Measurements from ENCODE around the genes ZFAND4, AGAP4, SYT15B and FRMPD2.

- RRBS = no CpG with 5 or more reads among the region's 1 CpG
Observed at GRCh38 chr10:43961167-43961490, 312.4 kb upstream of the ZNF32 start.

DNA sequence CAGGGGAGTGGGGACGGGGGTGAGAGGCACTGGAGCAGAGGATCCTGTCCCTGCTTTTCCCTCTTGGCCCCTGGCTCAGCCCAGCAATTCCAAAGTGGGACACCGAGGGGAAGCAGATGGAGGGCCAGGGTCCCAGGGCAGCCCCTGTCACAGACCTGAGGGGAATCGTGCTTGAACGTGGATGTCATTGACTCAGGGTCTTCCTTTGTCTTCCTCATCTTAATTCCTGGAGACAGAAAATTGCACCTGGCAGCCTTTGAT is 323.5 kb upstream of the ZNF32 start:
- RRBS = no CpG with 5 or more reads among the region's 4 CpGs

DNA sequence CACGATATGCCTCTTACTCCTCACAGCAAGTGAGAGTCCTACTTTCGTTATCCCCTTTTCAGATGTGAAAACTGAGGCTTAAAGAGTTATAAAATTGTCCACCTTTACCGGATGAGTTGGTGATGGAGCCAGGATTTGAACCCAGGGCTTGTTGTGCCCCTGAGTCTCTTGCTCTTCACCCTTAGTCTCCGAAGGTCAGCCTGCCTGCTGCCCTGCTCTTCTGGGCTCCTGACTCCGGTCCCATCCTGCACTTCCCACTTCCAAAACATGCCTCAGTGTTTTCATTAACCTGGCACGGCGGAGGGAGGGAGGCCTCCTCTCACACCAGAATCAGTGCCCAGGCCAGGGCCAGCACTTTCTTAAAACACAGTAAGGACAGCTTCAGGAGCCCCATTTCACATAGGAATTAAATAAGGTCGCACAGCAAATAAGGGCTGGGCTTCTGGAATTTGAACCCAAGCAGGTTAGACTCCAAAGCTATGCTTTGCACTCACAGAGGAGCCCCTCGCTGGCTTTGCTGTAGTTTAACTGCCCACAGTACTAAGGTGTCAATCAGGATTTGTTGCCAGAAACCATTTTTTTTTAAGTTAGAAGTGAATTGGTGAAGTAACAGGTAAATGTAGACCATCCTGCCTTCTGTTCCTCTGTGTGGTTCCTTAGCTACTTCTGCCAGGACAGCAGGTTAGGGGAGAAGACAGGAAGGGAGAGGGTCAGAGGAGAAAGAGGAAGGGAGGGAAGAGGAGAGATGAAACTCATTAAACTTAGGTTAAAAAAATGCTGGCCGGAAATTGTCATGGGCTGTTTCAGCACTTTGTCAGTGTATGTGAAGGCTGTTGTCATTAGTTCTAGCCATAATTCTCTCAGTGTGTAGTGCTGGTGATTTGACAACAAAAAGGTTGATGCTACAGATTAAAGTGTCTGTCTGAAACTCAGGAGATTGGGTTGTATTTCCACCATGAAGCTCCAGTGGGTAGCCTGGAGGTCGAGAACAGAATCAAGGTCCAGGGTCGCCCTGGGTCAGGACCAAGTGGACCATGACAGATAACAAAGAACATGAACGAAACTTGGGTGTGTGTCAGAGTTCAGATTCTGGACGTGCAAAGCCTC is 1.1 kb downstream of the RASSF4 start:
- RRBS = 50% methylated on average over 1 of the region's 14 CpGs

DNA sequence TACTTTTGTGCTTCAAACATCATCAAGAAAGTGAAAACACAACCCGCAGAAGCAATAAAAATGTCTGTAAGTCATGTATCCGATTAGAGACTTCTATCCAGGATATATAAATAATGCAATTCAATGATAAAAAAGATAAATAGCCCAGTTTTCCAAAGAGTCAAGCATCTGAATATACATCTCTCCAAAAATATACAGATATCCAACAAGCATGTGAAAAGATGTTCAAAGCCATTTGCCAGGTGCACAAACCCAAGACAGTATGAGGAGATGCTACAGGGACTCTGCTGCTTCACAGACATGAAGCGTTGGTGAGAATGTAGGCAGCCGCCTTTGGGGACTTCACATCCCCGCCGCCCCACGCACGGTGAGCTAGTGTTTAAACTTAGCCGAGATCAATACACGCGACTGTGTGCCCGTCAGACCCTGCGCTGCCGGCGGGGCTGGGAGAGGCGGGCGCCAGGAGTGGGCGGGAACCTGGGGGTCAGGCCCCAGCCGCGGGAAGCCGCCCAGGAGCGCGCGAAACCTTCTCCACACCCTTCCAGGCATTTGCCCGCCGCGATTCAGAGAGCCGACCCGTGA is 1.0 kb upstream of the ALOX5 start:
- RRBS = no CpG with 5 or more reads among the region's 29 CpGs

DNA sequence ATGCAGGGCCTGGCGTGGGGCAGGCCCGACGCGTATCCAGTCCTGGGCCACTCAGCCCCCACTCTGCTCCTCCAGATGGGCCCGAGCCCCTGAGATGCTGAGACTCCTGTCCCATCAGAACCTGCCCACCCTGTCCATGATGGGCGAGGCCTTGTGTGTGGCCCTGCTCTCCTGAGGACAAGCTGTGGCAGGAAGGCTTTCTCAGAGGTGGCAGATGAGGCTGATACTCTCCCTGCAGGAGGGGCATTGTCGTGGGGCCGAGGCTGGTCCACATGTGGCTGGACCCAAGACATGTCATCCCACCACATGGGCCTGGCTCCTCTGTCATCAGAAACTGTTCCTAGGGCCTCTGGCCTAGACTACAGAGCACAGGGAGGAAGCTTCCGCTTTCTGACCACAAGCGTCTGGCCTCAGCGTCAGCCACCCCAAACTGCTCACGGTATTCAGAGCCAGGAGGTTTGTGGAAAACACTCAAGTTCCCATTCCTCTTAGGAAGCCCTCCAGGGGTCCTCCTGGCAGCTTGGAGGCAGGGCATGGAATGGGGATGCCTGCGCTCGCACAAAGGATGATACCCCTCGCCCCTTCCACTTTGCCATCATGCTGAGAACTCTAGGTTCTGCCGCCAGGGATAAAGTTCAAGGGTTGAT is 6.1 kb downstream of the ALOX5 start:
- RRBS = no CpG with 5 or more reads among the region's 16 CpGs

GRCh38 chr10:45408895-45409415 is 34.9 kb downstream of the ALOX5 start:
- RRBS = no CpG with 5 or more reads among the region's 4 CpGs

GRCh38 chr10:45580185-45581529 is 45.5 kb upstream of the MARCHF8 start:
- RRBS = no CpG with 5 or more reads among the region's 9 CpGs

DNA sequence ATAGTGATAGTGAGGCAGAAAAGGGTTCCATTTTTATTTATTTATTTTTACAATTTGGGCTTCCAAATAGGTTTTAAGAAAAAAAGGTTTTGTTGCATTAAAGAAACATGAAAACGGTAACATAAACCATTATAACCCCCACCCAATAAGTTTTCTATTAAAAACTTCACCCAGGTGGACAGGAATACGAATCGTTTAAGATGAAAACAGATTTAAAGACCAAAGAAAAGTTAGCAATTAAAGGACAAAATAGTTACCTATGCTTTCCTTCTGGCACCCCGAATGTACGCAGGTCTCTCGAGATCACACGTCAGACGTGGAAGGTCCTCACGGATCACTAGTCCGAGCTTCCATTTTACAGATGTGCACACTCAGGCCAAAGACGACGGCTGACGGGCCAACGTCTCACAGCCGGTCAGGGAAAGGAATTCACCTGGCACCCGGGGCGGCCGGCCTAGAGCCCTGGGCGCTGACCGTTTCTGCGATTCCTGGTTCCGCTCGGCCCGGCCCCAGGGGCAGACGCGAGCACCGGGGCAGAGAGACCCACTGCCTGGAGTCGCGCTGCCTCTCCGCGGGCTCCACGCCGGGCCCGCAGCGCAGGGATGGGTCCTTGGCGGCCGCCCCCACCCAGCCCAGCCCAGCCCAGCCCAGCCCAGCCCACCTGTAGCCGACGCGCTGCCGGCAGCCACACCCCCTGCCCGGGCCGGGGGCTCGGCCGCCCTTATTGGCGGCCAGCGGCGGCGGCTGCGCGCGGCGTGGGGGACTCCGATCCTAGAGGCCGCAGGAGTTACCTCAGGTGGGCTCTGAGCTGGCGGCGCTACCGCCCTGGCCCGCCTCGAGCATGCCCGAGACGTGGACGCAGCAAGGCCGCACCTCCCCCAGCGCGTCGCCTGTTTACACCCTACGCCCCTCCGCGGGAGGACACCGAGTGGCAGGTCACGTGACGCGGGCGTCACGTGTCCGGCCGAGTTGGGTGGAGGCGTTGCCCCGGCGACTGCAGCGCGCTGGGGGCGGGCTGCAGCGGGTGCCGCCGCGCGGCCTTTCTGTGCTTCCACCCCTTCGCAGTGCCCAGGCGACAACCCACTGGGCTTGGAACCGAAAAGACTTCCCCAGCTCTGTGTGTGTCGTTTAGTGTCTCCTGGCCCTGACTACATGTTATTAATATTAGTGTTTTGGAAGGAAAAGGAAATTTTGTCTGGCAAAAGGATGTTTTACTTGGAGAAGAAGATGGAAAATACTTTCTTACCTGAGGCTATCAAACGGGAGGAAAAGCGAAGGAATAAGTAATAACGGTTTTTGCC is 59.3 kb upstream of the MARCHF8 start:
- RRBS = under 1% methylated on average over 18 of the region's 96 CpGs

DNA sequence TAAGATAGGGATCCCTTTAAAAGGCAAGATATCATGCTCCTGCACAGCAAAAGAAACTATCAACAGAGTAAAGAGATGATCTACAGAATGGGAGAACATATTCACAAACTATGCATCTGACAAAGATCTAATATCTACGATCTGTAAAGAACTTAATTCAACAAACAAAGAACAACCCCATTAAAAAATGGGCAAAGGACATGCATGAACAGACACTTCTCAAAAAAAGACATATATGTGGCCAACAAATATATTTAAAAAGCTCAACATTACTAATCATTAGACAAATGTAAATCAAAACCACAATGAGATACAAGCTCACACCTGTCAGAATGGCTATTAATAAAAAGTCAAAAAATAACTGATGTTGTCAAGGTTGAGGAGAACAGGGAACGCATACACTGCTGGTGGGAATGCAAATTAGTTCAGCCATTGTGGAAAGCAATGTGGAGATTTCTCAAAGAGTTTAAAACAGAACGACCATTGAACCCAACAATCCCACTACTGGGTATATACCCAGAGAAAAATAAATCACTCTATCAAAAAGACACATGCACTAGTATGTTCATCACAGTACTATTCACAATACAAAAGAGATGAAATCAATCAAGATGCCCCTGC is 19.2 kb downstream of the ZFAND4 start:
- RRBS = no CpG with 5 or more reads among the region's 3 CpGs

DNA sequence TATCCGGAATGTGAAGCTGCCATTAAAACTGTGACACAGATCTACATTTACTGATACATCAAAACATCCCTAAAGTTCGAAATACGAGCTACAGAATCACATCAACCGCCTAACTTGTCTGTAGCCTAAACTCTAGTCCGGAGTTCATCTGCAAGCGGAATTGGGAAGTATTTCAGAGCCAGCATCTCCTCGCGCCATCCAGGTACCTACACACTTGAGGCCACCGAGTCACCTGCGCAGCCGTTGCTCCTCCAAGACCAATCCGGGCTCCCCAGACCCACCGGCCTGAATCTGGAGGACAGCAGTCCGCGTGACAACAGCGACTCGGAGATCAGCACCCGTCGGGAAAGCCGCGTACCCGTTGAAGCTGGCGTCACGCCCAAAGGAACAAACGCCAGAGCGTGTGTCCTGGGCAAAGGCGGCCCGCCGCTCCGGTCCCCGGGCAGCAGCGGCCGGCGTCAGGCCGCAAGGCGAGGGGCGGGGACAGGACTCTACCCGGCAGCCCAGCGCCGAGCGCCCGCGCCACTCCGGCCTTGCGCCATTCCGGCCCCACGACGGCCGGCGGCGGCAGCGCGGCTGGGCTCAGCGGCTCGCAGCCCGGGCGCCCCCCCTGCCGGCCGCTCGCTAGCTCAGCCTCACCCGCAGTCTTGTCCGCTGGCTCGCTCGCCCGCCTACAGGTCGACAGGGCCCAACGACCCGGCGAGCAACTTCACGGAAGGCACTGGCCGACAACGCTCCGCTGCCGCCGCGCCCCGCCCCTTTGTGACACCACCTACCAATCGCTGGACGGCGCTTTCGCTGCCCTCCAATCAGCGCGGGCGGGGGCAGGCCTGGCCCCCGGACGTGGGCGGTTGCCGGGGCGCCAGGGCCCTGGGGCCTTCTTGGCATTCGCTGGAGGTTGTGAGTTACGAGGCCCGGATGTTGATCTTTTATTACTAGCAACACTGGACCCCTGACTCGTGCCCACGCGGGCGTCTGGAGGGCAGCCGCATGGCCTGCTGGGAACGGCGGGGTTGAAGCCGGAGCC is at the start of gene ZFAND4:
Gene ZFAND4 (minus strand): TSS at position 733 of the 1,027 bp plus-strand sequence.
- RRBS = 1% methylated on average over 32 of the region's 100 CpGs

DNA sequence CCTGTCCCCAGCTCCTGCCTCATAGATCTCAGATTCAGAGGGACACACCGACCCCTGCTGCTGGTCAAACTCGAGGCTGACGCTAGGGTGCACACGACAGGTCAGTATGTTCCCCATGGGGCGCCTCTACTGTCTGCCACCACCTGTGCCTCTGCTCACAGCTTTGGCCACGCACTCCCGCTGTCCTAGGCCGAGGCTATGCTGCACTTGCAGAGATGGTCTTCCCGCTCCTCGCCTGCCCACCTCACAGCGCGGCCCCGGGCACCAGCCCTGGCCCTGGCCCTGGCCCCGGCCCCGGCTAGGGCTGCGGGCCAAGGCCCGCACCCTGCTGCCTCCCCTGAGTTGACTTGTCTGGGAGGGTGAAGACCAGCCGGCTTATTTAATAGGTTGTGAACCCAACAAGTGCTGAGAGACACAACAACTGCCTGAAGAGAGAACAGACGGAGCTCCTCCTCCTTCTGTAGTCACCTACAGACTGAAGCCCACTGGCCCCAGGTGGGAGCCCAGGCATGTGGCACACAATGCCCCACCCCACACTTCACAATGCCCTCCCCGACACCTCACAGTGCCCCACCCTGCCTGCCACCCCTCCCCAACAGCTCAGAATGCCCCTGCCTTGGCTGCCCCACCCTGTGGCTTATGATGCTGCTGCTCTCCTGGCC is at the start of gene AGAP4:
Gene AGAP4 (minus strand): TSS at position 270 of the 662 bp plus-strand sequence.
- RRBS = no CpG with 5 or more reads among the region's 20 CpGs

DNA sequence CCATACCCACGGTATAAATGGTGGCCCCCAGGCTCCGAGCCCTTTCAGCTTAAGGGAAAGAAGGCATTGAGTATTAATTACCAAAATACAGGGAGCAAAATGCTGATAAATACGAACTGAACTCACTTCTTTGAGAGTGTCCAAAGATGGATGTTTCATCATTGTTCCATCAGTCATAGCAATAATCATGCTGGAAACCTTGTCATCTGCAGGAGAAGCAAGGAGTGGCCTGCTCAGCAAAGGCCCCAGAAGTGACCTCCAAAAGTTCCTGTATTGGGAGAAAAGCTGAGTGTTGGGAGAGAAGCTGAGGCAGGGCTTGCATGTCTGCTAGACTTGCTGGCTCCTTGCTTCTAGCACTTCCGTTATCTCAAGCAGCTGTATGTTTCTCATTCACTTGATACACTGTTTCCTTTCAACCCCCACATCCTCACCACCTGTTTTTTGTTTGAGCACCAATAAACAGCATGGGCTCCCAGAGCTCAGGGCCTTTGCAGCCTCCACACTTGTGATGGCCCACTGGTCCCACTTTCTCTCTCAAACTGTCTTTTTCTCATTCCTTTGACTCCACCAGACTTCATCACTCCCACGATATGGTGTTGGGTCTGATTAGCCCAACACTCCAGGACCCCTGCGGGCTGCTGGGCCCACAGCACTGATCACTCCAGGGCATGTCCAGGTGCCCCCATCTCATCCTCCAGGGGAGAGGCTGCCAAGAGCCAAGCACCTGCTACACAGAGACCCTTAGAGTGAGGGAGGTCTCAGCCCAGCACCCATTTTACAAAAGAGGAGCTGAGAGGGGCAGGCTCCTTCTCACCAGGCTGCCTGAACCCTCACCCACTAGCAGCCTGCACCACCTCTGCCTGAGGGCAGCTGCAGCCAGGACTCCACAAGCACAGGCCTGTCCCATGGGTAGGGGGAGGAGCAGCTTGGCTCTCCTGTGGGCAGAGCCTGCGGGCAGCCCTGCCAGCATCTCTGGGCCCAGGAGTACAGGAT is 17.2 kb upstream of the ANTXRL start:
- RRBS = no CpG with 5 or more reads among the region's 7 CpGs

DNA sequence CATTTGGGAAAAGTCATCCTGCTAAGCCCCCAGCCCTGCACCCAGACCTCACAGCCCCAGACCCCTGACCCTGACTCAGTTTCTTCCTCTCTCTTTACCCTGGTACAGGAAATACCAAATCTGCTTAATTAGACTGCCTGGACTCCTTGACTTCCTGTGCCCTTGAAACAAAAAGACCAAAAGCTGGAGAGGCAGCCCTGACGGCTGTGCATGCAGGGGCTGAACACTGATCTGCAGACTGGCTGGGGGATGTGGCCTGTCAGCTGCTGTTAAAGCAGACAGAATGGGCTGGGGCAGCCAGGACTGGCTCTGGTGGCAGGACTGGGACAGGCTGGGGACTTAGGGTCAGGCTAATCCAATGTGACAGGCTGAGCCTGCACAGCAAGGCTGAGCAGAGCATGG is 14.8 kb upstream of the ANTXRL start:
- RRBS = no CpG with 5 or more reads among the region's 1 CpG

- RRBS = 2% methylated on average over 10 of the region's 42 CpGs
Observed at GRCh38 chr10:46541108-46541817, 15.2 kb downstream of the GPRIN2 start.

DNA sequence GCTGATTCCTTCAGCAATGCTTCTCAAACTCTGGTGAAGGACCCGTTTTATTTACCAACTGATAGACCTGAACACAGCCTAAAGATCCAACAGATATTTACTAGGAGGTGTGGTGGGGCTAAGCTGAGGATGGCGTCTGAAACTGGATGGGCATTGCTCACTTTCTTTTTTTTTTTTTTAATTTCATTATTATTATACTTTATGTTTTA is 93.6 kb downstream of the PTPN20 start:
- RRBS = no CpG with 5 or more reads among the region's 2 CpGs

GRCh38 chr10:47183311-47184114 is 116.5 kb upstream of the GDF10 start:
- RRBS = no CpG with 5 or more reads among the region's 13 CpGs

GRCh38 chr10:47254849-47255572 is 45.0 kb upstream of the GDF10 start:
- RRBS = no CpG with 5 or more reads among the region's 9 CpGs

DNA sequence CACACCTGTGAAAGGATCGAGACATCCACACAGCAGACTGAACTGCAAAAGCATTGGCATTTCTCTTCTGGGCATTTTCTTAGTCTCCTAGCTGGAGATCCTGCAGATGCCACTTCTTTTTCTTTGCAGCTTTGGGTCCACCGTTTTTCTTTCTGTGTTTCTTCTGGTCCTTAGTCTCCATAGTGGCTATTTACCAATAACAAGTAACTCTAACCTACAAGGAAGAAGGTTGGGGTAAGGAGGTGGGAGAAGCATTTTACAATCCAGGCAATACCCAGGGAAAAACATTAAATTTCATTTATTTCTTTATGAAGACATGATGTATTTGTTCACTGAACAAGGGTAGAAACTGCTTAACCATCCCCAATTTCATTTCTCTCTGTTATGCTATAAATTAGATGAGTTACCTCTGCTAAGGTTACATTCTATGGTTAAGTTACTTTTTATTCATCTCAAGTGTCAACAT is 28.3 kb upstream of the AGAP9 start:
- RRBS = no CpG with 5 or more reads among the region's 2 CpGs

DNA sequence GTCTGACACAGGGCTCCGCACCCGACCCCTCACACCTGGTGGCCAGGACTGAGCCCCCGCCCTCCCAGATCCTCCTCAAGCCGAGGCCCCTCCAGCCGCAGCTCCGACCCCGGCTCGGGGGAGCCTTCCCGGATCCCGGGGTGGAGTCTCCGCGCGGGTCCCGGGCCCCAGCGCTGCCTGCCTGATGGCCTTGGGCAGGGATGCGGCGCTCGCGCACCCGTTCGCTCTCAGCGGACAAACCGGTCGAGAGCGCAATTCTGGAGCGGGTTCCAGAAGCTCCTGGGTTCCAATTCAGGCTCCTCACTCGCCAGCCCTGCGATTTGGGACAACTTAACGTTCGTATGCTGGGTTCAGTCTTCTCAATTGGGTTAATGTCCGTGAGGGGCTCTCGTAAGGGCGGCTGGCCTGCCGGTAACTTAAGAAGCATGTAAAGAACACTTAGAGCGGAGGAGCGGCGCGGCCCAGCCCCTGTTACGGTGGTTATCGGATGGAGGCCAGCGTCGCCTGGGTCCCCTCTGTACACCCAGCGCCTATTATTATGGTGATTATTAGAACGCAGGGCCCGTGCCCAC is at the start of gene SYT15B:
Gene SYT15B (minus strand): TSS at position 555 of the 572 bp plus-strand sequence.
- RRBS = no CpG with 5 or more reads among the region's 45 CpGs

DNA sequence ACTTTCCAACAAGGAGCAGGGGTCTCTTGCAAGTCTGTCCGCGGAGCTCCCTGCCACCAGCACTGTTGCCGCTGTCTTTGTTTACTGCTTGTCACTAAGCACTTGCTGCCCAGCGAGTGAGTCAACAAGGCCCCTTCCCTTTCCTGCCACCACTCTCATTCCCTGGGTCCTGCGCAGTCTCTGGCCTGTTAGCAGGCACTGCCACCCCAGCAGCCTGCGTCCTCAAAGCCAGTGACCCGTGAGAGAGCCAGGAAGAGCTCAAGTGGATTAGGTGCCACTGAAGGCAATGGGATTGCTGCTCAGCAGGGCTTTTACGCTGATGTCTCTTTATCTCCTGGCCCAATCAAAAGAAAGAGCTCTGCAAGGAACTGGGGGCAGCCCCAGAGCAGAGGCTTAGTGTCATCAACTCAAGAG is at the start of gene FRMPD2:
Gene FRMPD2 (minus strand): TSS at position 86 of the 414 bp plus-strand sequence.
- RRBS = no CpG with 5 or more reads among the region's 8 CpGs